ENCODE measurements around a stretch of chr3.

- PRO-cap = unidirectional peak, plus-strand start at chr3:71117840
Measured at GRCh38 chr3:71117479-71118790, 465.6 kb downstream of the FOXP1 start.

DNA sequence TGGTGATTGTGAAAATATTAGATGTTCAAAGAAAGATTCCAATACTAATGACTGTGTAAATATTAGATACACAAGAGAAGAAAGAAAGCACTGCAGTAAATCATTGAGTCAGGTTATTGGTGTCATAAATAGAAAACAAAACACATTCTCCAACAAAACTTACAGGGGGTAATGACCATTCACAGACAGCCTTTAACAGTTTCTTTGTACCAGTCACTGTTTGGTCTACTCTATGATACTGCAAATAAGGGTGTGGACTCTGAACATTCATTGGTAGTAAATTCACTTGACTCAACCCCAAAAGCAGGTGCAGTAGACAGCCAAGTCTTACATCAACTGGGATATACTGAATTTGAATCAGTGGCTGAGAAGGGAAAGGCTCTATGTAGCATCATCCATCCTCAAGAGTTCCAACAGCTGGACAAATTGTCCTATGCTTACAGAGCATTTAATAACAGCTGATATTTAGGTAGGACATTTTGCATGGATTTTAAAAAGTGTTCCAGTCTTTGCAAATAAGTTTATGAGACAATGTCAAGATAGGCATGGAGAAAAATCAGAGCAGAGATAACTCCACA lies 463.5 kb downstream of the FOXP1 start:
- PRO-cap = unidirectional peak, plus-strand start at position 300 of the sequence; unidirectional peak, plus-strand start at position 360 of the sequence

DNA sequence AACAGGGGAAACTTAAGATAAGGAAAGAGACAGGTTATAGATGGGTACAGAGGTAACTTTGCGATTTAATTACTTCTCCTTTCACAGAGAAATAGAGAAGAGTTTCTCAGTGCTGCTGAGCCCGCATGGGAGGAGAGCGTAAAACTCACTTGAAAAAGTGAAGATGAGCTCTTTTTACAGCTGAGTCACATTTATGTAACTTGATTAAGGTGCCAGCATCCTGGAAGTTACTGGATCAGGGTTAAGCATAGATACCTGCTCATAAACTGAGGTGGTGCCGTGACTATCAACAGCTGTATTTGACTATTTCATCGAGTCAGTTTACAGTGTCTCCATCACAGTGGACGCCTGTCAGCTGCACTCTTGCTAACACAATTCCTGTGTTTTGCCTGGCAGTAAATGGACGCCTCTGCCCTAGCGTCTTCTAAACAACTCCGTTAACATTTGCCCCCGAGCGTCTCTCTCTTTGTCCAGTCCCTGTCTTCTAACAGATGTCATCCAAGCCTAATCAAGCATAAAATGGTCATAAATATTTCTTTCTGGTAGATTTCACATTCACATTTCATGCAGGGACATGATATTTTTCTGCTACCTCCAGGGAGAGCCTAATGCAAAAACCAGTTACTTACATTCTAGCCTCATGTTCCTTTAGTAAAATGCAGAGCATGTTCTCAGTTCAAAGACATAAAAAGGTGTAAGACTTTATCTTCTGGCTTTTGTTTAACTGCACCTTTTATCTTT lies 414.5 kb downstream of the FOXP1 start:
- PRO-cap = no peak

GRCh38 chr3:71227312-71227854 lies 356.1 kb downstream of the FOXP1 start:
- PRO-cap = no peak

DNA sequence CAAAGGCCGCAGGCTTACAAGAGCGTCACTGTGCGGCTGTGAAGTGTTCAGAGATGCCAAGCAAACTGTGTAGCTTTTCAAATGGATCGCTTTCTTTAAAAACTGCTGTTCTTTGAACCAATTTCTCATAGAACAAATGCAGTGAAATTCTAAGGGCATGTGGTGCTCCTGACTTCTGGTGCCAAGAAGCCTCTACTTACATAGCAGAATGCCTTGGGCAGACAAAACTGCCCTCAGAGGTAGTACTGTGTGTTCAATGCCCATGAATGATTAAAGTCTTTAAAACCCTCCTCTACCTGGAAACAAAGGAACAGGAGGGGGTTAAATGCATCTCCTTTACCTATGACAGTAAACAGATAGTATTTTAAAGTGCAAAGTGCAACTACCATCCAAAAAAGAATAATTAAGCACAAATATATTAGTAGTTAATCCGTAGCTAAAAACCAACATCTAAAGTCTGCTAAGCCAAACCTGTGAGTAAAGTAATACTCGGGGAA lies 353.3 kb downstream of the FOXP1 start:
- PRO-cap = no peak

GRCh38 chr3:71249096-71249634 lies 334.4 kb downstream of the FOXP1 start:
- PRO-cap = no peak

- PRO-cap = no peak
Measured at GRCh38 chr3:71321053-71321493, 262.5 kb downstream of the FOXP1 start.

- PRO-cap = no peak
Measured at GRCh38 chr3:71421930-71422479, 161.5 kb downstream of the FOXP1 start.

GRCh38 chr3:71573030-71573591 lies 10.4 kb downstream of the FOXP1 start:
- PRO-cap = no peak

- PRO-cap = no peak
Measured at GRCh38 chr3:72031432-72031884, 246.5 kb upstream of the PROK2 start.

DNA sequence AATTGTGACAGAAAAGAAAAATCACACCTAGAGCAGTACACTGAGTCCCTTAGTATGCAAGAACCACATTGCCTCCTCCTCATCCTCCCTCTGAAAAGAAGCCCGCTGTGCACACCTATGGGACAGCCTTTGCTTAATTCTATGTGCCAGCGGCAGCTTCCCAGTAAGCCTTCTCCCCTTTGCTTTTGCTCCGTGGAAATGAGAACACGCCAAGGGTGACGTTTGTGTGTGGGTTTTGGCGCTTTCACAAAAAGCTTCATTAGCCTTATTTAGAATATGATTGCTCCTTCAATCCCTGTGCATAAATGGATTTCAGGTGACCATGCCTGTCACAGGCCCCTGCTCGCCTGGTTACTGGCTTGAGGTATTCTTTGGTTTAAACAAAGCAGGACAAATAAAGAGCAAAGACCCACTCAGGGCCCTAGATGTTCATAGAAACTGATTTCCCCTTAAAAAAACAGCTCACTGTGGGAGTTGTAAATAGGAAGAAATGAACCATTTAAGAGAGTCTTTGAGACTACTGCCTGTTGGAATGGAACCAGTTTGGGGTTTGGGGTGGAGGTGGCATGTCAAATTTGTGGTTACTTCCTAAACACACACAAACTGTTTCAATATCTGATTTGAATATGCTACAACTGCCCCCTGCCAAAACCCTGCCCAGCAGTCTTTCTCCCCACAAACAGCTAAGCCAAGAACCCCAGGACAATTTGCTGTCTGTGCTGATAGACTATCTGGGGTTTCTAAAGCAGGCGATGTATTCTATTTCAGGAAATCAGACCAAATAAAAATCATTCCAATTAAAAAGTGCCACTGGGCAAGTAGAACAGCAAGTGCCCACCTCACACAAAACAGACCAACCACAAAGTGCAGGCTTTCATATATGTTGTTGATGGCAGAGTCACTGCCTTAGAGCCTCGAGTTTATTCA lies 293.6 kb upstream of the PROK2 start:
- PRO-cap = no peak

DNA sequence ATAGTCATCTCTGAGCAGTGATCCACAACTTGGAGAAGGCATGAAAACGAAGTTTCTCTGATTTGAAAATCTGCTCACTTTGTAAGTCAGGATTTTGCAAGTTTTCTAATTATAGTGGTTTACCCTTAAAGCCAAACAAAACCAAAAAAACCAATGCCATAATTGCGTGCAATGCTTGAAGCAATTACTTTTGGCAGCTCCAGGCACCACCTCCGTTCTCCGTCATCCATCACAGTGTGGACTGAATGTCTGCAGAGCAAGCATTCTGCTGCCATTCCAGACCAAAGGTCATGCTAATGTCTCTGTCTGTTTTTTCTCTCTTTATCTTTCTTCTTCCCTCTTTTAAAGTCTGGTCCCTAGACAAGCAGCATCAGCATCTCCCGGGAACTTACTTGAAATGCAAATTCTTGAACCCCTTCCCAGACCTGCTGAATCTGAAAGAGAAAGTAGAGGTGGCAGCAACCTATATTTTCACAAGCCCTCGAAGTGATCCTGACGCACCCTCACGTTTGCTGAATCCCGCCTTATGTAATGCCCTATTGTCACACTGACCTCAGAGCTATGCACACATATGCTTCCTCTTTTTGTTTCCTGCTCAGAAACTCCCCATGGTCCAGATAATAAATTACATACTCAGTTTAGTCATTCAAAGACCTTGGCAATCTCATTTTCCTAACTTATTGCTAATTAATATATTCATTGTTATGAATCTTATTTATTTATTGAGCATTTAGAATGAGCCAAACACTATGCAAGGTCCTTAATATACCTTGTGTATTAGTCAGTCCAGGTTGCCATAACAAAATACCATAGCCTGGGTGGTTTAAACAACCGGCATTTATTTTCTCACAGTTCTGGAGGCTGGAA lies 297.3 kb upstream of the PROK2 start:
- PRO-cap = no peak

DNA sequence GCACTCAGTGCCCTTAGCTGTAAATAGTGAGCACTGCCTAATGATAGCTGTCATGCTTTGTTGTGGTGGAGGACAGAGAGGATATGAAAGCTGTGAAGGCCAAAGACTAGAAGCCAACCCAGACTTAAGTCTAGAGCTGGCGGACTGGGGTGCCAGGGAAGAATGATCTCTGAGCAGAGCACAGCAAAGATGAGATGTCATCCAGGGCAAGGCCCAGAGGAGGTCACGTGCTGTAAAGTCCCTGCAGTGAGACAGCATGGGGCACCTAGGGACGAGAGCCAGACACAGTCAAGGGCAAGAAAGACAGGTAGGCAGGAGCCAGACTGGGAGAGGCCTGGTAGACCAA lies 379.6 kb upstream of the PROK2 start:
- PRO-cap = no peak

- PRO-cap = no peak
Measured at GRCh38 chr3:72255730-72256620, 471.0 kb upstream of the PROK2 start.

GRCh38 chr3:72306820-72307679 lies 522.1 kb upstream of the PROK2 start:
- PRO-cap = no peak

- PRO-cap = no peak
Measured at GRCh38 chr3:72388096-72388729, 460.0 kb downstream of the SHQ1 start.

- PRO-cap = no peak
Measured at GRCh38 chr3:72447371-72448147, 400.7 kb downstream of the SHQ1 start.

DNA sequence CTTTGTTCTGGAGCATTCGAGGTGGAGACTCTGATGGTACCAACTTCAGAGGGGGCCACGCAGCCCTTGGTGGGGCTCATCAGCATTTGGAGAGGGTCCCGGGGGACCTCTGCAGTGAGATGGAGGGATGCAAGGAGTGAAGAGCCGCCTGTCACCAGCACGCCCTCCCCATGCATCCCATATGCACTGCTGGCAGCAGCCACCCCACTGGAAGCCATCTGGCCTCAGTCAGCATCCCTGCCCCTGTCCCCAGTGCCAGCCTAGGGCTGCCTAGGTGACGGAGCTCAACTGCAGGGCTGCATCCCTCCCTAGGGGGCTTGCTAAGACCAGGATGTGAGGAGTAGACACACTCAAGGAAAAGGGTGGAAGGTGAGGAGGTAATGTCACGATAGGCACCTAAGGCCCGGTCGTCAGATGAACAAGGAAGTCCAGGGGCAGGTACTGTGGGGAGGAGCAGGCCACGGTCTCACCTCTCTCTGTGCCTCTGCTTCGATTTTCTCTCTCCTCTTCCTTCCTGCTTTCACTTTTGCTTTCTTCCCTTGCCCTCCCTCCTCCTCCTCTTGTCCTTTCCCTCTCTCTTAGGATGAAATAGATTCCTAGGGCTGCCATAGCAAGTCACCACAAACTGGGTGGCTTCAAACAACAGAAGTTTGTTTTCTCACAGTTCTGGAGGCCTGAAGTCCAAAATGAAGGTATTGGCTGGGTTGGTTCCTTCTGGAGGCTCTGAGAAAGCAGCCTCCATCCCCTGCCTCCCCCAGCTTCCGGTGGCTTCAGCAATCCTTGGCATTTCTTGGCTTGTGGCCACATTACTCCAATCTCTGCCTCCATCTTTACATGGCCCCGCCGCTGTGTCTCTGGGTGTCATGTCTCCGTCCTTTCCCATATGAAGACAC lies 298.4 kb downstream of the SHQ1 start:
- PRO-cap = no peak

DNA sequence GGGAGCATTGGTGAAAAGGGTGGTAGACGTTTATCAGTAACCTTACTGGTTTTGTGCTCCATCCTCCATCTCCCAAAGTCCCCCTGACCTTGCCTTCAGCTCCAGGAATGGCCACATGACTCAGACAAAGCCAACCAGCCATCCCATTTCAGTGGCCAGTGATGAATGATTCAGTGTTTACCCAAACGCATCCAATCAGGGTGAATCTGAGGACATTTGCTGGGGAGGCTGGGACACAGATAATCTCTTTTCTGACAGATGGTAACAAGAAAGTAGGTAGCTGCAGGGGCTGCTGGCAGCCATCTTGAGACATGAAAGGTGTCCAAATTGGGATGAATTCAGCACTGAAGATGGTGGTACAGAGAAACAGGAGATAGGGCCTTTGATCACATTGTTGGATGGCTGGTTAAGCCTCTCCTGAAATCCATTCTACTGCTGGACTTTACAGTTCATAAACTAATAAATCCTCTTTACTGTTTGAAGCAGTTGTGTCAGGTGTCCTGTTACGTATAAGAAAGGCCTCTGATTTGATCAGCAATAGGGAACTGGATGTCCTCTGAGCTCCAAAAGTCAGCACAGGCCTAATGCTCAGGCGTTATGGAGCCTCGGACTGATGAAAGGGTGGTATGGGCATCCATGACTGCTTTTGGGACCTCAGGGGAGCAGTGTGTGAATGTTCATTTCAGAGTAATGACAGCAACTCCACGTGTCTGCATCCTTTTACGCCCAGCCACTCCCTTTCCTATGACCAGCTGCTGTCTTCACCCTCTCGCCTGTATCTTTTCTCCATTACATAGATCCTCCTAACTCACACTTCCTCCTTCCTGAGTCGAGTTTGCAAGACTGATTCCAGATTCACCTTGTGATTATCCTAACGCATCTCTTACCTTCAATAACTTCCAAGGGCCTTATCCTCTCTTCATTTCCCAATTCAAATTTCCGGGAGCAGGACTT lies 107.9 kb downstream of the SHQ1 start:
- PRO-cap = no peak

DNA sequence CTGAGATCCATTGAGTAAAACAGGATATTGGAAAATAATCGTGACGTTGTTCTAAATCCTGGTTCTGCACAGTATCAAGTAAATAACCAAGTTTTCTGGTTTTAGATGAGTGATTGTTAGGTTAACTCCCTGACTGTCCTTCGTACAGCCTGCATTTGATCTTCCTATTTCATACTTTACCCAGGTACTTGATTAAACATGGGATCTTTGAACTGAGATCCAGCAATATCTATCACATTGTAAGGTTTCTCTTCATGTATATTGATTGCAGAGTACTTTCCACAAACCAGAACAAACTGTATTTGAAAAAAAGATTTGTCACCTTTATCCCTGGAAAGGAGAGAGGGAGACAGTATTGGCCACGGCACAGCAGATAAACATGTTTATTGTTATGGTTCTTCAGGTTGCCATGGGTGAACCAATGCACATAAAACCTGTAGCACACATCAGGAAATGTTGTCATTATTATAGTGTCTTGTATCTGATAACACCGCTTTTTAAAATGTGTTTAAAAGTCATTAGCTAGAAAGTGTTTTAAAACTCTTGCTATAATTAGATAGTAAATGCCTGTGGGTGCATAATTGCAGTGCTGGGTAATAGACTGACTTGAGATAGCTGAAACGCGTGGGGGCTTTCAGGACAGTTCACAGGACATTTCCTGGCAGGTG lies 36.0 kb upstream of the PPP4R2 start:
- PRO-cap = no peak